Esophagus squamous epithelium (tissue), 4 donors: Measurements from ENCODE around the gene PBX1.

DNA sequence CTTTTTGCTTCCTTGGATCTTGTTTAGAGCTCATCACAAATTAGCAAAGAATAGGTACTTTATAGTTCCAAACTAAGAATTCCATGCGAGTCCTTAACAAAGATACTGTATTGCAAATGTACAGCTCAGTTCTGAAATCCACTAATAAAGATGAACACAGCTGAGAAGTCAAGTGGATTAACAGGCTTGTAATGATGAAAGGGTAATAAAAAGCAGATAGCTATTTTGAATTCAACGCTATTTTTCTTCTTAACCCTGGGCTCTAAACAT is 6.3 kb upstream of the NUF2 start:
- PRO-cap, result no peak
- RAMPAGE, long total RNA, 4 experiments, result no peak in any of the 4 experiments

DNA sequence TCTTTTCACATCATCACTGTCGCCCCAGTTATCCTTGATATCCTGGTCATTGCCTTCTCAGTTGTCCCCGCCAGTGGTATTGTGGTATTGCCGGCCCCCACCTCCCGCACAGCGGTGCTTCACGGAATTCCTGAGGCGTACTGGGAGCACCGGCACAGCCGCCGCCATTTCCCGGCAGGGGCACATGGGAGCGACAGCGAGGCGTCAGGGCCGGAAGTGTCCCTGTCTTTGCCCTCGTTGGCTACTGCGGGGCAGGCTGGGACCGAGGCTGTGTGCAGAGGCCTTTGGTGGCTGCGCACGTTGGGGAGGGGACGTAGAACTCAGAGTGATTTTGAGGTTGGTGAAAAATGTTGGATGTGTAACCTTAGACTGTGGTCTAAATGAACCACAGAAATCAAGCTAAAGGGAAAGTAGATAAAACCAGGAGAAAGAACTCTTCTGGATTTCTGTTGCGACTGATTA is 101.3 kb downstream of the NUF2 start:
- PRO-cap, result no peak
- RAMPAGE, long total RNA, 4 experiments, result no peak in any of the 4 experiments

DNA sequence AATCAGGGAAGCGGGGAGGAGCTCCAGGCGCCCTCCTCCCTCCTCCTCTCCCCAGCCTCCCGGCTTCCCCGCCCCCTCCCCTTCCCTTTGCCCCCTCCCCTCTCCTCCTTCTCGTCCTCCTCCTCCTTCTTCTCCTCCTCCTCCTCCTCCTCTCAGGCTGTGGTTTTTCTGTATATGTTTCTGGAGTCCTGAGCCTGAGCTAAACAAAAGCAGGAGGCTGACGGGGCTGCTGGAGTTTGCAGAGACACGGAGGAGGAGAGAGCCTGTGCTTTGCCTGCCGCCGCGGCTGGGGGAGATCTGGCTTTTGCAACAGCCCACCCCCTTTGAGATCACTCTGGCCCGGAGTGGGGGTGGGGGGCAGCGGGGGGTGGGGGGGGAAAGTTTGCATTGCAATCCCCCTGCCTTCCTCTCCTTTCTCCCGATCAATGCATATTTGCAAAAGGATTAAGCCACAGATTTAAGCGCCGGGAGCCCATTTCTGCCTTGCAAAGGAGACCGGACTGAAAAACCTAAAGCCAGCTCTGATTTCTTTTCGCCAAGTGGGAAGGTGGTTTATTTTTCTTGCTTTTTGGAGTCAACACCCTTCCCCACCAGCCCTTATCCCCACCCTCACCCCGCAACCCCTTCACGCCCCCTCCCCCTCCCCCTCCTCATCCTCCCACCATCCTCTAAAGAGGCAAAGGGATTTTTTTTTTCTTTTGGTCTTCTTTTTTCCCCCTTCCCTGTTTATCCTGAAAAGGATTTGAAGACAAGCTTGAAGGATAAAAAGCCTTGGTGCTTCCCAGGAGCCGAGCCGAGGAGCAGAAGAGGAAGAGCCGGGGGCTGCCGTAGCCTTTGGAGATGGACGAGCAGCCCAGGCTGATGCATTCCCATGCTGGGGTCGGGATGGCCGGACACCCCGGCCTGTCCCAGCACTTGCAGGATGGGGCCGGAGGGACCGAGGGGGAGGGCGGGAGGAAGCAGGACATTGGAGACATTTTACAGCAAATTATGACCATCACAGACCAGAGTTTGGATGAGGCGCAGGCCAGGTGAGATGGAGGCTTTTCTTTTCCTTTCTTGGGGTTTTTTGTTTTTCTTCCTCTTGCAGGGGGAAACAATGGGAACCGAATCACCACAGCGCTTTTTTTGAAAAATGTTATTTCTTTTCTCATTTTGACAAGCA is at the start of gene PBX1:
Gene PBX1 (plus strand): TSS at position 202 of the 1,165 bp plus-strand sequence.
- PRO-cap, result bidirectional peak, plus-strand start at position 202 of the sequence, minus-strand start outside the sequence; unidirectional peak, plus-strand start at position 791 of the sequence; unidirectional peak, plus-strand start at position 1,003 of the sequence
- RAMPAGE, long total RNA, 4 experiments, result start-site peak on the plus strand in 2 of 4 experiments, centred at positions 251 to 870 of the sequence, 7 to 17 reads per replicate

DNA sequence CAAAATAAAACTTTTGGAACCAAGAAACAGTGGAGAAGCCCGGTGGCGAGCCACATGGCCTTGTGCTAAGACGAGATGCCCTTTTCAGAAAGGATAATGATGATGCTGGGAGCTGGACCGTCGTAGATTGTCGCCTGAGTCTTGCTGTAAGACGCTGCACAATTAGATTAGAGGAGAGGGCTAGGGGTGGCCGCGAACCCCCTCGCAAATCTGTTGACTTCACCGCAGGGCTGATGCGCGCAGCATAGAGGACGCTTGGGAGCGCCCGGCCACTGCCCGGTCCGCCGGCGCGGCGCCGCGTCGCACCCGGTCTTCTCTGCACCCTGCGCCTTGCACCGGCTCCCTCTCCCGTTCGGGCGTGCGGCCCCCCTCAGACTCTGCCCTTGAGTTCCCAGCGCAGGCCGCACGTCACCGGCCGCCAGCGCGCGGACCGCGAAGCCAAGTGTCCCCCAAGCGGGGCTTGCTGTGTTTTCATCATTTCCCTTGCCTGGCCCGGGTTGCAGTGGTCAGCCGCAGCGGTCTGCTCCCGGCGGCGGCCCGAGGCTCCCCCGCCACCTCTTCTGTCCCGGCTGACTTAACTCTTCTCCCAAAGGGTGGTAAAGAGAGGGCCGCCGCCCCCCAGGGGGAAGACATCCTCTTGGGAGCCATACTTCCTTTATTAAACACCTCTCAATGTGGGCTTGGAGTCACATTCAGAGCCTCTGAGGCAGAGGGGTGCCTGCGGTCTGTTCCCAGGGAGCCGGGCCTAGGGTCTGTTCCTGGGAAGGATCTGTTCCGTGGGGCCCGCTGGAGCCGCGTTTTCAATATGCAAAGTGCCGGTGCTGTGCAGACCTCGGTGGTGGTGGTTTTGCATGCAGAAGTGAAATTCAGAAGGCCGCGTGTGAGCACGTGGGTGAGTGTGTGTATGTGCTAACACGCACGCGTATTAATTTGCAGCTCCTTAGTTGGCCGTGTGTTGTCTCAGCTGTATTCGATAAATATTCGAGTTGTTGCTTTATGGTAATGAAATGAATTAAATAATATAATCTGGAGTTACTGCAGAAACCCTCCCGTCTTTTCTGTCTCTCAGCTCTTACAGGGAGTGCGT is 17.5 kb downstream of the PBX1 start:
- PRO-cap, result bidirectional peak, plus-strand start at position 474 of the sequence, minus-strand start at position 318 of the sequence
- RAMPAGE, long total RNA, 4 experiments, result no peak in any of the 4 experiments

DNA sequence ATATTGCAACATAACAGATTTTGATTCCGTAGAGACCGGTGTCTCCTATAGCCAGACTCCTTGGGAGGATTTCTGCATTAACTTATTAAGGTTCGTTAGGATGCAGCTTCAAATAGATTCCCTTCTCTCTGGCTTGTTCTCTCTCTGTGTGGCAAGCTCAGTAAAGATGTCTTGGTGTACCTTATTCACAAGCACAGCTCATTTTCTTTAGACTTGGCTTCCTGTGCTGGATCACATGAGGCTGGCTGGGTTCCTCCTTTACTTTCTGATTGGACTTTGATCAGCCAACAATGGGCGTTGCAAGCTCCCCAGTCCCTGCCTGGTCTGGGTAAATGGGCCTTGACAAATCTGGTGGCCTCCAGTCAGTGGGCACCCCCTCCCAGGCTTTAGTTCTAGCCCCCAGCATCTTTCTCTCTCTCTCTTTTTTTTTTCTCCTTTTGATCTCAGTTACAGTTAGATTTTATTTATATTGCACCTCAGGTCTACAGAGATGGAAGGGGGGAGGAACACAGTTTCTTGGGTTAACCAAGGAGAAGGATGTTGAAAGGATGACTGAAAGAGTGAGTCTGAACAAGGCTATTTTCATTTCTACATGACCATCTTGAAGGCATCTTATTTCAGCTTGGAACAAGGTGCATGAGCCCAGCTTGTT is 76.9 kb downstream of the PBX1 start:
- PRO-cap, result no peak
- RAMPAGE, long total RNA, 4 experiments, result no peak in any of the 4 experiments

GRCh38 chr1:164637222-164637915 is 78.4 kb downstream of the PBX1 start:
- PRO-cap, result no peak
- RAMPAGE, long total RNA, 4 experiments, result no peak in any of the 4 experiments

GRCh38 chr1:164641170-164641677 is 82.2 kb downstream of the PBX1 start:
- PRO-cap, result no peak
- RAMPAGE, long total RNA, 4 experiments, result no peak in any of the 4 experiments

DNA sequence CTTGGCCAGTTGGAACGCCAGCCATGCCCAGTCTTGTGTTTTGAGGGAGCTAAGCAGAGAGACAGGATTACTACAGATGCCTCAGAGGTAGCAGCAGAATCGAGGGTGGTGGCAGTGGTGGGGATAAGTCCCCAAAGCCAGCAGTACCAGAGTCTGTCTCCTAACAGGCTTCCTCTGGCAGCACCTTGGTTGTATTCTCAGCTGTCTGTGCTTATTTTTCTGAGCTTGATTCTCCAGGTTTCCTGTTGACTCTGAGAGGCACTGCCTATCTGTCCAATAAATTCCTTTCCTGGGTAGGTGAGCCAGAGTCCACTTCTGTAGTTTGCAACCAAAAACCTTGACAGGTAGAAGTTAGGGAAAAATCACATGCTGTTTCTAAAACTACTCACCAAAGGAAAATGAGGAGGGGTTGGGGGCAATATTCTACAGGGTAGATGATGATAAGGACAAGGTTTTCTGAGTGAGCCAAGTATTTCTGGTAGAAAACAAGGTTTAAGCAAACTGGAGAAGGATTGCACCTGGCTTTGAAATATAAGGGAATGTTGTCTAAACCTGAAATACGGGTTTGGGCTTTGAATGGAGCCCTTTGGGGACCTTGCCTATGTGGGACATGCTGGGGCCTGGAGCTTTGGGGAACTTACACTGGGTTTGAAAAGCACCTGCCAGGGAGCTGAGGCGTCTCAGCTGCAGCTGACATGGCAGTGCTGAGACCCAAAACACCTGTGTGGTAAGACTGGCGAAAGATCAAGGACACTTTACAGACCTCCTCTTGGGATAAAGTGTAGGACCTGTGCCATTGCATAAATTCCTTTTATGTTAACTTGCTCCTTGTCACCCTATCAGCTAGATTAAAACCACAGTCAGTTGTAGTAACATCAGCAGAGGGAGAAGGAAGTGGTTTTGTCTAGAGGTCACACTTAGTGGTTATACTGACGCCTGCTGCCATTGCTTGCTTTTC is 101.0 kb downstream of the PBX1 start:
- PRO-cap, result unidirectional peak, minus-strand start at position 199 of the sequence
- RAMPAGE, long total RNA, 4 experiments, result no peak in any of the 4 experiments

DNA sequence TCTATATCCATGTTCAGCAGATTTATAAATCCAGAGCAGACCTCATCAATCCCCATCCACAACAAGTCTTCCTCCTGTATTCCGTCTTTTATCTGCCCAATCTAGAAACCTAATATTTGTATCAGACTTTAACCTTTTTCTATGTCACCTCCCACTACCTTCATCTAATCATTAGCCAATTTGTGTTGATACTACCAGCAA is 135.5 kb downstream of the PBX1 start:
- PRO-cap, result no peak
- RAMPAGE, long total RNA, 4 experiments, result no peak in any of the 4 experiments

DNA sequence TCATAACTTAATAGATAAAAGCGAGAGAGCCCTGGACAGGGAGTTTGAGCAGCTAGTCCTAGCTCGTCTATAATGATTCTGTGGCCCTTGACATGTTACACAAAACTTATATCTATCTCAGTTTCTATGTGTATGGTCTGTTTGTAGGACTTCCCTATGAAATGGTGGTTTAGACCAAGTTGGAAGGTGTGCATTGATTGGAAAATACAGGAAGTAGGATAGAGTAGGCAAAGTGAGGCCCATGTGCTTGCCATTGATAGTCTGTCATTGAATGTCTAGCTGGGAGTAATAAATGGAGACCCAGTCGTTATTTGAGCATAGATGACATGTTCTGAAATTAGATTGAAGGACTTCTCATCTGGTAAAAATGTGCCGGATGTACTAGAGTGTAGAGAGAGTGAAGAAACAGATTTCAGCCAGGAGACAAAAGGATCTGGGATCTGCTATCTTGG is 136.8 kb downstream of the PBX1 start:
- PRO-cap, result no peak
- RAMPAGE, long total RNA, 4 experiments, result no peak in any of the 4 experiments

DNA sequence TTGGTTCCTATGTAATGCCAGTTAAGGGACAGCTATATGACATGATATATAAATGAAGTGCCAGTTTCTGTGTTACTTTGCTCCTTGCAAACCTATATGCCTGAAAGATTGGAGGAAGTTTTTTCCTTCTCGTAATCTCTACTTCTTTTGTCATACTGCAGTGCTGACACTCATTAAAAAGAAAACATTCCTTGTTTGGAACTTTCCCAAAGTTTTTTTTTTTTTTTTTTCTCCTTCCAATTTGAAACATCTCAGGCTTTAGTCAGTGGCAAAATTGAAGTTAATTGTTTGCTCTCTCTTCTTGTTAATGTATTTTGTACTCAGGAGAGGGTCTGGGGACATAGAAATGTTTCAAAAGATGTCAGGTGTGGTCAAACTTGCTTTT is 2.8 kb downstream of the MGST3 start:
- PRO-cap, result no peak
- RAMPAGE, long total RNA, 4 experiments, result no peak in any of the 4 experiments

- PRO-cap, result bidirectional peak, plus-strand start at chr1:165899186, minus-strand start at chr1:165898932
- RAMPAGE, long total RNA, 4 experiments, result no peak in any of the 4 experiments
Measured at GRCh38 chr1:165898623-165899030, 71.2 kb downstream of the UCK2 start.

DNA sequence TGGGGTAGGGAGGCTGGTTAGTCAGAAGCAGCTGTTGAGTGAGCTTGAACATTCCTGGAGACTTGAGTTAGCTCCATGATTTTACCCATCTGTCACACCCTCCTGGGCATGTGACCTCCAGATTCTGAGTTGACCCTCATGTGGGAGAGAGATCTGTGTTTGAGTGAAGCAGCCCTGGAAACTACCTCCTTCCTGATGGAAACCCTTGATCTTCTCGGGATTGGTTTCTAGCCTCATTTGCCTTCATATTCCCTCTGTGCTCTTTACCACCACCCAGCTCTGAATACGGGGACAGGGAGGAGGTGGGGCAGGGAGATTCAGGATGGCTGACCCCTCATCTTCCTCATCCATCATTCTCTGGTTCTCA is 71.6 kb downstream of the UCK2 start:
- PRO-cap, result bidirectional peak, plus-strand start at position 156 of the sequence, minus-strand start outside the sequence
- RAMPAGE, long total RNA, 4 experiments, result no peak in any of the 4 experiments

- PRO-cap, result no peak
- RAMPAGE, long total RNA, 4 experiments, result no peak in any of the 4 experiments
Measured at GRCh38 chr1:166165628-166166139, 1.1 kb downstream of the FAM78B start.

DNA sequence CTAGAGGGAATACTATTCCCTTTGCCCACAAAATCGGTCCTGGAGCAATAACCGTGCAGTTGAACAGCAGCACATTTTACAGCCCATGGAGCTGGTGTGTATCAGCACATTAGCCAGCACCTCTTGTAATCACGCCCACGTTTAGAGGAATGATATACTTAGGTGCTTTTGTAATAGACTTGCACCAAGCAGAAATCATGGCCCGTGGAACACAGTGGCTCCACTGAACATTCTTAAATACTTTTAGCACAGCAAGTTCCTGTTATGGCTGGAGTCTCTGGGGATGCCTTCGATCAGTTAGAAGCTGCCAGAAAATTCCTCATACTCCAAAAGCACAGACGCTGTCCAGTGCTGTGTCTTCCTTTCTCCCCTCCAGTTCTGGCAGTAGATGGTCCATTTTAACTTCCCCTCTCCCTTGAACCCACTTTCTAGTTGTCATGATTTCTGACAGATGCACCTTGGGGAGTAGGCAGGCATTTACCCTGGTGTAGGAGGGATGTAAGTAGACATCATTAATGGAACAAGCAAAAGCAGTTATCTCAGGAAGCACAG is 218.2 kb upstream of the FAM78B start:
- PRO-cap, result no peak
- RAMPAGE, long total RNA, 4 experiments, result no peak in any of the 4 experiments

GRCh38 chr1:166878506-166878882 is 2.4 kb upstream of the TADA1 start:
- PRO-cap, result no peak
- RAMPAGE, long total RNA, 4 experiments, result no peak in any of the 4 experiments

- PRO-cap, result no peak
- RAMPAGE, long total RNA, 4 experiments, result no peak in any of the 4 experiments
Measured at GRCh38 chr1:167125807-167127118, 32.4 kb downstream of the STYXL2 start.

GRCh38 chr1:167137302-167137566 is 43.4 kb downstream of the STYXL2 start:
- PRO-cap, result no peak
- RAMPAGE, long total RNA, 4 experiments, result no peak in any of the 4 experiments

GRCh38 chr1:167331665-167332116 is 111.0 kb downstream of the POU2F1 start:
- PRO-cap, result no peak
- RAMPAGE, long total RNA, 4 experiments, result no peak in any of the 4 experiments

DNA sequence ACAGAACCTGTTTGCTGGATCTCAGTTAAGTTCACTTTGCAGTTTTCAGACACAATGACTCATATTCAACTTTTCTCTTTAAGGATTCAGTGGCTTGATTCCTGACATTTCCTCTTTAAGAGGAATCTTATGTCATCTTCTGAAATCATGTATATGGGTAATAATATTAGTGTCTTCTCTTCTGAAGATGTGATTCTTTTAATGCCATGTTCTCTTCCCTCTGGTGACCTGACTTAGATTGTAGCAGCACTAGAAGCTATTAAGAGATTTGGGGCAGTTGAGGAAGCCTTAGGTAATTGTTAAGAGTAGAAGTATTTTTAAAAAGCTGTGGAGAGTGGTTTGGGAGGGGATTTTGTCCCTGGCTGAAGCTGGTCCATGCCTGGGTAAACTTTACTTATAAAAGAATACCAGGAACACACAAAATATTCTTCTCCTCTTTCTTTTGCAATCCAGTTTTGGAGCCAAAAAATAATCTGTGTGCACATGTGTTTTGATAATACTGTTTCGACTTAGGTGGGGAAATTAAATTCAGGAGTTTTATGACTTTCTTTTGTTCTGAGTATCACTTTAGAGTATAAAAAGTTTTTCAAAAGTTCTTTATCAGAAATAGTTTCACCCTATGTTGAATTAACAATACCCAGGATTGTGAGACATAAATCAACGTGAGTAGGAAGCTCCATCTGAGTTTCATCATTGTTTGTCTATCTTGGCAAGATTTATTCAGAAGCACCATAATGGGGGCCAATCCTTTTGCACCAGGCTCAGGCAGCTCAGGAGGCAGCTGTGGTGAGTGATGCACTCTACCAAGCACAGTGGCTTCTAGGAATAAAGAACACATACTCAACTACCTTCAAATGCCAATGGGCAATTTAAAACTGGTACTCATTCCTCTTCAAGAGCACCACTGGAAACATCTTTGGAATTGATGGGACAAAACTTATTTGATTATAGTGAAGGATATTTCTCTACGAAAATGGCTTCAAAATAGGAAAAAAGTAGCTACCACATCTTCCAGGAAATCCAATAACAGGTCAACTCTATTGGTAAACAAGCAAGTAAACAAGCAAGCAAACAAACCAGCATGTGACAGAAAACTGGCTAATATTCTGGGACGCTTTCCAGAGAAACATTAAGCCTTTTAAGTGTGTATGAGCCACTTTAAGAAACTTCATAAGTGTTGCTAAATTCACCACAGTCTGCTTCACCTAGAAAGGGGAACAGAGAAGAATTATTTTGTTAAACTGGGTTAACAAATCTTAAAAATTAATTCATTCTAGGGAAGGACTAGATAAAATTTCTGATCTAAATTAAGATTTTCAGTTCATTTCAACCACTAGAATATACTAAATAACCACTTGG is 12.0 kb downstream of the CREG1 start:
- PRO-cap, result no peak
- RAMPAGE, long total RNA, 4 experiments, result start-site peak on the minus strand in 1 of 4 experiments, centred at positions 478 to 601 of the sequence, 18 to 70 reads per replicate